Daoy (cell line): ENCODE results near the genes ELAC1 and ONECUT2.

GRCh38 chr18:50879270-50880381, 708 bp downstream of the ME2 start:
- RAMPAGE, long total RNA, result no peak

DNA sequence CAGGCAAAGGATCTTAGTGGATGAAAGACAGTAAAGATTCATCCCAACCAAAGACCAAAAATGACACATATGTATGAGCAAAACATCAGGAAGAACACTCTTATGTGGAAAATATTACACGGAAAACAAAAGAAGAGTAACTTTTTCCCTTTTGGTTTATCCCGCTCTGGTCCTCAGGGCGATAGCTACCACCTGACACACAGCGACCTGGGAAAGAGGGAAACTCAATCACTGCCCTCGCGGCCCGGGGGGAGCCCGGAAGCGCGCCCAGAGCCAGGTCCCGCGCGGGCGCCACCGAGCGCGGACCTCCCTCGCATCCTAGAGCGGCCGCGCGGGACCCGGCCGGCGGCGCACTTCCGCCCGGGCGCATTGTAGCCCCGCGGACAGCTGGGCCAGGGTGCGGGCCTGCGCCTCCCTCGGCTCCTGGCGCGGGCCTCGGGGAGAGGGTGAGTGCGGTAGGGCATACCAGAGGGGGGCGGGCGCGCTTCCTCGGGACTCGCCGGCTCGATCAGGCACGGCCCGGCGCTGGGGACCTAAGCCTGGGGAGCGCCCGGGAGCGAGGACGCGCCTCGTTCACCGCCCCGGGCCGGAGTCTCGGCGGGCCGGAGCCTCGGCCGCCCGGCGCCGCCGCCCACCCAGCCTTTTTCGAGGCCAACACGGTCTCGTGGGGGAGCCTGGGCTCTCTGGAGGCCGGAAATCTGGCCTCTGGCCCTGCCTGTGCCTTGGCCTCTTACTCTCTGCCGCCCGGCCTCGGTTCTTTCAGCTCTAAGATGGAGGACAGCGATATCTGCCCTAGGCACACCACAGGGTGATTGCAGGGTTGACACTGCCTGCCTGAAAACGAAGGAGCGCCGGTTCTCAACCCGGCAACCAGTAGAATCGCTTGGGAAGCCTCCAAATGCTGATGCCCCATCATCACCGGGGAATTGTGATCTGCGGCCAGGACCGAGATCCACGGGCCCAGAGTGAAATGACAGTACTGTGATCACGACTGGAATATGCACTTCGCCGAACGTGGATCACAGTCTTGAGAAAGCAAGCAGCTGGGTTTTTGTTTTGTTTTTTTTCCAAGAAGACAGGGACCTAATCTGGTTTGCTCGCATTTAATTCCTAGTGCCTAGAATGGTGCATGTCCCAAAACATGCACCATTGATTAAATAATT, at the start of gene ELAC1:
Gene ELAC1 (plus strand): TSS at position 372 of the 1,163 bp plus-strand sequence.
- RAMPAGE, long total RNA, result no peak

DNA sequence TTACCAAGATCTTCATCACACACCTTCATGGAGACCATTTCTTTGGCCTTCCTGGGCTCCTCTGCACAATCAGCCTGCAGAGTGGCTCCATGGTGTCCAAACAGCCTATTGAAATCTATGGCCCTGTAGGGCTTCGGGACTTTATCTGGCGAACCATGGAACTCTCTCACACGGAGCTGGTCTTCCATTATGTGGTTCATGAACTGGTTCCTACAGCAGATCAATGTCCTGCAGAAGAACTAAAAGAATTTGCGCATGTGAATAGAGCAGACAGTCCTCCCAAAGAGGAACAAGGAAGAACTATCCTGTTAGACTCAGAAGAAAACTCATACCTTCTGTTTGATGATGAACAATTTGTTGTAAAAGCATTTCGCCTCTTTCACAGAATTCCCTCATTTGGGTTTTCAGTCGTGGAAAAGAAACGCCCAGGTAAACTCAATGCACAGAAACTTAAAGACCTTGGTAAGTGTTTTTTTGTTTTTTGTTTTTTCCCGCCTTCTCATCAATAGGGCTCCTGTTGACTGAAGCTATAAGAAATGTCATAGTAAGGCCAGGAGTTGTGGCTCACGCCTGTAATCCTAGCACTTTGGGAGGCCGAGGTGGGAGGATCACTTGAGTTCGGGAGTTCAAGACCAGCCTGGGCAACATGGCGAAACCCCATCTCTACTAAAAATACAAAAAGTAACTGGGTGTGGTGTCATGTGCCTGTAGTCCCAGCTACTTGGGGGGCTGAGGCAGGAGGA, 16.4 kb downstream of the ELAC1 start:
- RAMPAGE, long total RNA, result no peak

DNA sequence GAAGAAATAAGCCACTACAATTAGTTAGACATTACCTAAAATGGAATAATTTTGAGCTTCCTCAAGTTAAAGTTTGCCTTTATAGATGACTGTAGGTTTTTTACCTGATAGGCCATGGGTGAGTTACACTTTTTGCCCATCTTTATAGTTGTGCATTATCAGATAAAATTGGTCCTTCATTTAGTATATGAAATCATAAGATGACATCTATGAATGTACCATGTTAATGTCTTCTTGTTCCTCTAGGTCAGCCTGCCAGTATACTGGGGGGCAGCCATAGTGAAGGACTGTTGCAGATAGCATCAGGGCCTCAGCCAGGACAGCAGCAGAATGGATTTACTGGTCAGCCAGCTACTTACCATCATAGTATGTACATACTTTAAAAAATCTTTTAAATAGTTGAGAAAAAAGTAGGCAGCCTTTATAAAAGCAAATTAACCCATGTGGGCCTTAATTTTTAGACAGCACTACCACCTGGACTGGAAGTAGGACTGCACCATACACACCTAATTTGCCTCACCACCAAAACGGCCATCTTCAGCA, 27.9 kb downstream of the SMAD4 start:
- RAMPAGE, long total RNA, result no peak

GRCh38 chr18:54165790-54166352, 58.6 kb downstream of the MBD2 start:
- RAMPAGE, long total RNA, result no peak

DNA sequence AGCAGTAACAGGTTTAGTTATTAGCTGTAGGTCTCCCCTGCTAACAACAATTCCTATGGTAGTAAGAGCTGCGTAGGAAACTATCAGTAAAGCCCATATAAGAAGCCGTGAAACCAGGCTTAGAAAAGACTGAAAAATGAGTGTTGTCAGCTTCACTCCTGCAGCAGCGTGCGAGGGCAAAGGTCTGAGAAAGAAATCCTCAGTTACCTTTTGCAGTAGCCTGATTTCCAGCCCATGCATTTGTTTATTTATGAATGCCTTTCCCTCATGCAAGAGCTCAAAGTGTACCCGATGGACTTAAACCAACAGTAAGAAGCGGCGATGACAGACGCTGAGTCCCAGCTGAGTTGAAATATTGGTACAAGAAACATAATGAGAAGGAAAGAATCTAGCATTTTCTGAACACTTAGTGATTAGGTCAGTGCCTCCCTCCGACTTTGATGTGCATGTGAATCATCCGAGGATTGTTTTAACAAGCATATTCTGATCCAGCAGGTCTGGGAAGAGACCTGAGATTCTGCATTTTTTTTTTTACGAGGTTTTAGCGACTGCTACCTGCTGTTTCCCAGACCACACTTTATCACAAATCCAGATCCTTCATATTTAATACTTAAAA, 15.0 kb upstream of the POLI start:
- RAMPAGE, long total RNA, result no peak

DNA sequence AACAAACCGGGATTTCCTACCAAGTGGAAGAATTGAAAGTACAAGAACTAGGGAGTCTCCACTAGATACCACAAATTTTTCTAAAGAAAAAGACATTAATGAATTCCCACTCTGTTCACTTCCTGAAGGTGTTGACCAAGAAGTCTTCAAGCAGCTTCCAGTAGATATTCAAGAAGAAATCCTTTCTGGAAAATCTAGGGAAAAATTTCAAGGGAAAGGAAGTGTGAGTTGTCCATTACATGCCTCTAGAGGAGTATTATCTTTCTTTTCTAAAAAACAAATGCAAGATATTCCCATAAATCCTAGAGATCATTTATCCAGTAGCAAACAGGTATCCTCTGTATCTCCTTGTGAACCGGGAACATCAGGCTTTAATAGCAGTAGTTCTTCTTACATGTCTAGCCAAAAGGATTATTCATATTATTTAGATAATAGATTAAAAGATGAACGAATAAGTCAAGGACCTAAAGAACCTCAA, 24.4 kb downstream of the POLI start:
- RAMPAGE, long total RNA, result no peak

DNA sequence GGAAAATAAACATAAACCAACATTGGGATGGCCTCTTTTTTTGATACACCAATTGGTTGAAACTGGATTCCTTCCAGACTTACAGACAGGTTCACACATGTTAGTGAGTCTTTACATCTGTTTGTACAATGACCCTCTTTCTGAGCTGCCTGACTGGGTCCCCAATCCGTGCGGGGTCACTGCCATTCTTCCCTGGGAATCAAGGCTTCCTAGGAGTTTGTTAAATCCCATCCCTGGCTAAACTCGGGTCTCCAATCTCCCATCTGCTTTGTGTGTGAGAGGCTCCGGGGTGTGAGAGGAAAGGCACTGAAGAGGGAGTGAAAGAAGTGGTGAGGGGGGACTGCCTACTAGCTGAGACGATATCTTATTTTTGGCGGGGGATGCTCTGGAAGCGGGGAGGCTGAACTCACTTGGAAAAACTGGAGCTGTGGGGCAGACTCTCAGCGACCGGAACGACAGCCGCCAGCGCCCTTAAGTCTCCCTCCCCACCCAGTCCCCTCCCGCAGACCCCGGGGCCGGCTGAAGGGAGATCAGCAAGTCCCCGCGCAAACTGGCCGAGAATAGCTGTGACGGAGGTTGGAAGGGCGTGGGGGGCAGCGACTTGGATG, 420 bp downstream of the STARD6 start:
- RAMPAGE, long total RNA, result no peak

DNA sequence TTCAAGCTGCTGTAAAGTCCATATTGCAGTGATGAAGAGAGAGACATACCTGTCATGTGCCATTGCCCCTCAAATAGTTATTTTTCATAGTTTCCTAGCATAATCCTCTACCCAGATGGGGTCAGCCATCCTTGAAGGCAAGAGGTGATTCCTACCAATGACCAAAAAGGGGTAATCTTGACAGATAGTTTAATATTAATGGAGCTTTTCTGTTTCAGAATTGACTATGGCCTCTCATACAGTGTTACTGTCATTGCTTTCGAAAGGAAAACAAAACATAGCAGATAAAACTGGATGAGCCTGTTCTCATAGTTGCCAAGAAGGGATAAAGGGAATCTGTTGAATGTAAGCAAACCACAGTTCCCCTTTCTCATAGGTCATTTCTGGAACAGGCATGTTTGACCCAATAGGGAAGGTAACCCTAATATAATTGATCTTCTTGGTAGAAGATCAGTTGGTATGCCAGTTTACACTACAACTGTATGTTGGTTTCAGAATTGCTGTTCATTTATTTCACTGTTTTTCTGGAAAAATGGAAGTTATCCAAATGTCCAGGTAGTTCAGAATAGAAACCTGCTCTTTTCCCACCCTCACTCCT, 1.6 kb downstream of the RAB27B start:
- RAMPAGE, long total RNA, result no peak

DNA sequence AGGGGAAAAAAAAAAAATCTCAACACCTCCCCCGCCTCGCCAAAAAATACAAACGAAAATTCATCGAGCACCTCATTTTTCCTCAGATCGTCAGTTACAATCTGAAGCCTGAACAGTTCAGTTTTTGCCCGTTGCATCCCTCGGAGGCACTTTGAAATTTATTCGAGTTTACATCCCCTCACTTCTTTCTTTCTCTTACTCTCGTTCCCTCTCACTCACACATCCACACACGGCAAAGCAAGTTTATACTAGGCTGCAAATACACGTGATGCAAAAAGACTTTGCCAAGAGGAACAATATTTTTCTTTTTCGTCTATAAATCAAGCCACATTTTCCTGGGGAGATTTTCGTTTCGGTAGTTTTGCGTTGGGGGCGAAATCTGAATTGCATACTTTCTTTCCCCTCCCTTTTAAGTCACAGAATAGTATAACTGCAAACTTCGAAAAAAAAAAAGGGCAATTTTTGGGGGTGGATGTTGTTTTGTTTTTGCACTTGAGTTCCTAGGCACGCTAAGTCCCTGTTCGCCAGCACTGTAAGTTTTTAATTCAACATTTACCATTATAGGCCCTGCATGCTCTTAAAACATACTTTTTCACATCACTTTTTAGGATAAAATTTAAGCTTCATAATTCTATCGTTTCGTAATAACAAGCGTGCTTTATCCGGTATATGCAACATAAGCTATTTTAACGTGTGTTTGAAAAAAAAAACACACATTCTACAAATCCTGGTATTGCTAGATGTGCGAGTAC, 583 bp upstream of the TCF4 start:
- RAMPAGE, long total RNA, result no peak

GRCh38 chr18:56980150-56981396, 166.3 kb upstream of the BOD1L2 start:
- RAMPAGE, long total RNA, result no peak

DNA sequence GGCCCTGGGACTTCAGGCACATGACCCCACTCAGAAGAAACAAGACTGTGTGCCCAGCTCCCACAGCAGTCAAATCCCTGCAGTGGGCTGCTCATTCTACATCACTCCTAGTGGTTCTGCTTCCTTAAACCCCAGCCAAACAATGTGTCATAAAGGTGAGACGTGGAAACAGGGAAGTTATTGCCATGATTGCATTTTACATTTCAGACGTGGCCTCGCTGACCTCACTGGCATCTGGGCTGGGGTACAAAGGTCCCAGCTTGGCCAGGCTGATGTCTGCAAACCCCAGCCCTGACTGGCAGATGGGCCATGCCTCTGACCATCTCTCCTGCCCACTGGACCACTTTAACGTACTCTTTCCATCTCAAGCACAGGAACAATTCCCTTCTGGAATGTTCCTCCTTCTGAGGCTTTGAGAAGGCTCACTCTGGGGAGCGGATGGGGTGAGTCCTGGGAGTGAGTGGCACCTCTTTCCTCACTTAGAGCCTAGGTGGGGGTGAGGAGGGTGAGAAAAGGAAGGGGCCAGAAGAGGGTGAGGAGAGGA, 96.2 kb upstream of the BOD1L2 start:
- RAMPAGE, long total RNA, result no peak

DNA sequence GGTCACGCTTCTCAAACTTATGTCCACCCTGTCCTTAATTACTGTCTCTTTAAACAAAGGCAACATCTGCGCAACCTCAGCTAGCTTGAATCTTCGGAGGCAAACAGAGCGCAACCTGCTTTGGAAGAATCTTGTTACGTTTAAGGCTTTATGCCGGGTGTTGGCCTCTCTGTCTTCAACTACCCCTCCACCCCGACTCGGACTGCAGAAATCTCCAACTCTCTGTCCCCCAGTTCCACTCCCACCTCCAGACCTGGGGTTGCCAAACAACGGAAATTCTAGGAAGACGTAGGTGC, 1.3 kb upstream of the ONECUT2 start:
- RAMPAGE, long total RNA, result no peak

DNA sequence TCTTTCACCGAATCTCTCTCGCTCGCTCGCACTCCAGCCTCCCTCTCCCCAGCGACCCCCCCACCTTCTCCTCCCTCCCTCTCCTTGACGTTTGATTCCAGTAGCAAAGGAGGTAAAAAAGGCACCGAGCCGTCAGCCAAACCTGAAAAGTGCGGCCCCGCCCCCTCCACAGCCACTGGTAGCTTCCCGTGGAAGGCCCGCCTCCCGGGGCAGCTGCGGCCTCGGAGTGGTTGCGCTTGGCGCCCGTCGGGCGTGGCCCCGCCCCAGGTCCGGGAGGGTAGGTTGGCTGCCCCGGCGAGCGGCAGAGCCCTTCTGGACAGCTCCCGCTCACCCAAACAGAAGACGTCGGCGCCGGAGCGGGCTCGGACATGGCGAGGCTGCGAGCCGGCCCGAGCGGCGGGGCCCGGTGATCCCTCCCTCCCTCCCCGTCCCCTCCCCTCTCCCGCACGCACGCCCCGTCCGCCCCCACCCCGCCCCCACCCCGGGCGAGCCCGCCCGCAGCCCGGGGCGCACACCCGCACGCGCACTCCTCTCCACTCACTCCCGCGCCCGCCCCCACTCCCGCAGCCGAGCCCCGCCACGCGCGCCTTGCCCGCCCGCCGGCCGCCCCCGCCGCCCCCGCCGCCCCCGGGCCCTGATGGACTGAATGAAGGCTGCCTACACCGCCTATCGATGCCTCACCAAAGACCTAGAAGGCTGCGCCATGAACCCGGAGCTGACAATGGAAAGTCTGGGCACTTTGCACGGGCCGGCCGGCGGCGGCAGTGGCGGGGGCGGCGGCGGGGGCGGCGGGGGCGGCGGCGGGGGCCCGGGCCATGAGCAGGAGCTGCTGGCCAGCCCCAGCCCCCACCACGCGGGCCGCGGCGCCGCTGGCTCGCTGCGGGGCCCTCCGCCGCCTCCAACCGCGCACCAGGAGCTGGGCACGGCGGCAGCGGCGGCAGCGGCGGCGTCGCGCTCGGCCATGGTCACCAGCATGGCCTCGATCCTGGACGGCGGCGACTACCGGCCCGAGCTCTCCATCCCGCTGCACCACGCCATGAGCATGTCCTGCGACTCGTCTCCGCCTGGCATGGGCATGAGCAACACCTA, at the start of gene ONECUT2:
Gene ONECUT2 (plus strand): TSS at position 304 of the 1,089 bp plus-strand sequence.
- RAMPAGE, long total RNA, result no peak

DNA sequence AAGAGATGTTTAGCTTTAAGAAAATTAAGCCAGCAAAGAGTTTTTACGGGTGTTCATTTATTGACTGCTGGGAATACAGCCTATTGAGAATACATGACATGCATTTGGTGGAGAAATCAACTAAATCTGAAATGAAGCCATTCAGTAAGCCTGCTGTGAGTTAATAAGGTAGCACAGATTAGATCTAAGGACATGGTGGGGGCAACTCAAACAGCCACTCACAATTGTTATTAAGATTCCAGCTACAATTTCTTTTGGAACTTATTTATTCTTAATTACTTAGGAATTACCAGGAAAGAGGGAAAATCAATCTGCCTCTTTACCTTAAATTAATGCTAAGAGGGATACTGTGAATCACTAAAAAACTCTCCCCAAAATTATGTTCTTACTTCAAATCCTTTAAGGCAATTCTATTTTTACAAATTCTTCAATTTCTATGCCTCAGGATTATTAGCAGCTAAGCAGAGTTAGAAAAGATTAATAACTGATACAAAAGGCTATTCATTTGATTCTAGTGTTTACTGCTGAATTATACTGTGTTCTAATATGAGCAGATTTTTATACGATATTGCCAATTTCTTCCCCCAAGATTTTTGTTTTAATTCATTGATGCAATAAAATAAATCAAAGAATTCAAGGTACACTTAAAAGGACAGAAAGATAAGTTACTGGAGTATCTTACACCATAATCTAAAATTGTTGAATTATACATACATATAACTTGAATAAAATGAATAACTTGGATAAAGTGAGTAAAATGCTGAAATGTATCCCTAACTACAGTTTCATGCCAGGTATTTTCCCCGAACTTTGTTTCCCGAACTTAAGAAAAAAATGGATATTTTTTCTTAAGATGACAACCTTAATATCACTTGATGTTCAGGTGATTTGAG, 14.4 kb upstream of the FECH start:
- RAMPAGE, long total RNA, result no peak

DNA sequence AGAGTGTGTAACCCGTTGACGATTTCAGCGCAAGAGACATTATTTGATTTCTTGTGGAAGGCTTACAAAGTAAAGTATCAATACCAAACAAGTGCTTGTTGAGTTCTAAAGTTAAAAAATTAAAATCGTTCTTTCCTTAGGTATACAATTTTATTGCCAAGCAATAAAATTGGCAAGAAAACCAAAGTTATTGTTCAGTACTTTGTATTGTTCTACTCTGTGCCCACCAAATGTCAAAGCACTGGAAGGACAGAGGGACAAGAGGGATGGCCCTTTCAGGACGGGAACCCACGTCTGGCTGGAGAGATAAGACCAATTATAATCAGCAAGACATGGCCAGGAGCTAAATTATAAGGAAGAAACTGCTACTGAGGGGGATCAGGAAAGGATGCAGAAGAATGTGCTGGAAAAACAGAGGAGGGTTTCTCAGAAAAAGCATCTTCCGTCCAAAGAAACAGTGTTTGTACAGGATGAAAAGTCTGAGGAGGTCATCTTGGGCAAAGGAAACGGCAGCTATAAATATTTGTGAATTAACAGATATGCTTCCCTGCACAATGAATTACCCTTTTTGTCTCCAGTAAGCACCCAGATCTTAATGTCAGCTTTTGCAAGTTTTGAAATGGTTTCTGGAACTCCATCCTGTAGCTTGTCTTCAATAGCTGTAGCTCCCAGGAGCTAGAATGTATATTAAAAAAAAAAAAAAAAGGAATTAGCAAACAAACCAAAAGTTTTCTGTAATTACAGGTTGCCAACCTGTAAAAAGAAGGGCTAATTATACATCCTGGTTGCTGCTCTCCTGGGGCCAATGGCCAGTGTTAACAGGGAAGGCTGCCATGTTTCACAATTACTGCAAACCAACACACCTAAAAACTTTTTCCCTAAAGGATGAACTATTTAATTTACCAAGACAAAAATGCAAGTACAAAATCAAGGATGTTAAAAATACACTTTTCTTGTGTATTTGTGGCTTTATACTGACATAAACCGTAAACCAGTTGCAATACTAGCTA, 46.5 kb upstream of the NARS1 start:
- RAMPAGE, long total RNA, result no peak

- RAMPAGE, long total RNA, result no peak
Observed at GRCh38 chr18:57784505-57785244, 18.4 kb downstream of the ATP8B1 start.

- RAMPAGE, long total RNA, result no peak
Observed at GRCh38 chr18:57800744-57801059, 2.4 kb downstream of the ATP8B1 start.

DNA sequence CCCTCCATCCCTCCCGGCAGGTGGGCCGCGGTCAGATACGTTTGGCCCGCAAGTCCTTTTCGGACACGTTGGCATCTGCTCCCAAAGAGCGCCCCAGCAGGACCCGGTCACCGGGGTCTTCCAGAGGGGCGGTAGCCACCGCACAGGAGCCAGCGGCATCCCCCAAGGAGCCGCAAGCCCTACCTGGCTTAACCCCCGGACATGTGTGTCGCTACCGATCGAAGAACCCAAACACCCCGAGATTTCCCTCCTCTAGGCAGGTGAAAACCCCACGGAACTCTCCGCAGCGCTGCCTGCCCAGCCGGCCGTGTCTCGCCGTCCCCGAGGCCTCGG, 670 bp downstream of the ATP8B1 start:
- RAMPAGE, long total RNA, result no peak

DNA sequence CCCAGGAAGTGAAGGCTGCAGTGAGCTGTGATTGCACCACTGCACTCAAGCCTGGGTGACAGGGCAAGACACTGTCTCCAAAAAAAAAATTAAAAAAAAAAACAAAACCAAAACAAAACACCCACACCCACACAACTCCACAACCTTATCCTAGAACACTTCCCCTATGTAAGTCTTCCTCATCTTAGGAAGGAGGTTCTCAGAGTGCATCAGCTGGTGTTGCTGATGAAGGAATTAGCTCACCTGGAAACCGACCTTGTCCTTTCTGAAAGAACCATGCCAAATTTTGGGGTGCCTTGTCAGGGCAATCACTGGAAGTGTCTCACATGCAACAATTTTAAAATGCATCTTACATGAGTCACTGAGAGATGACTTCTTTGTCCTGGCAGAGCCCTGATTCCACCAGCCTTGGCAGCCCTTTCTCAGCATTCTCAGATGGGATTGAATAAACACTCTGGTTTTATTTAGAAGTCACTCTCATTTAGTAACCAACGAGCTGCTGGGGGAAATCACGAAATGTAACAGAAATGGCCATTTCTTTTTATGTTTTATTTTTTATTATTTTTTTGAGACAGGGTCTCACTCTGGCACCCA, 3.7 kb upstream of the ATP8B1 start:
- RAMPAGE, long total RNA, result no peak